H1 (cell line): Measurements from ENCODE around the genes MBLAC1 and NYAP1.

GRCh38 chr7:100080783-100081566, 548 bp downstream of the ZNF3 start:
- RRBS = 3% methylated on average over 7 of the region's 39 CpGs
CAGE:
- cytosol, long polyA plus RNA = no peak
- long polyA plus RNA = no peak
- nucleus, long polyA plus RNA = no peak

DNA sequence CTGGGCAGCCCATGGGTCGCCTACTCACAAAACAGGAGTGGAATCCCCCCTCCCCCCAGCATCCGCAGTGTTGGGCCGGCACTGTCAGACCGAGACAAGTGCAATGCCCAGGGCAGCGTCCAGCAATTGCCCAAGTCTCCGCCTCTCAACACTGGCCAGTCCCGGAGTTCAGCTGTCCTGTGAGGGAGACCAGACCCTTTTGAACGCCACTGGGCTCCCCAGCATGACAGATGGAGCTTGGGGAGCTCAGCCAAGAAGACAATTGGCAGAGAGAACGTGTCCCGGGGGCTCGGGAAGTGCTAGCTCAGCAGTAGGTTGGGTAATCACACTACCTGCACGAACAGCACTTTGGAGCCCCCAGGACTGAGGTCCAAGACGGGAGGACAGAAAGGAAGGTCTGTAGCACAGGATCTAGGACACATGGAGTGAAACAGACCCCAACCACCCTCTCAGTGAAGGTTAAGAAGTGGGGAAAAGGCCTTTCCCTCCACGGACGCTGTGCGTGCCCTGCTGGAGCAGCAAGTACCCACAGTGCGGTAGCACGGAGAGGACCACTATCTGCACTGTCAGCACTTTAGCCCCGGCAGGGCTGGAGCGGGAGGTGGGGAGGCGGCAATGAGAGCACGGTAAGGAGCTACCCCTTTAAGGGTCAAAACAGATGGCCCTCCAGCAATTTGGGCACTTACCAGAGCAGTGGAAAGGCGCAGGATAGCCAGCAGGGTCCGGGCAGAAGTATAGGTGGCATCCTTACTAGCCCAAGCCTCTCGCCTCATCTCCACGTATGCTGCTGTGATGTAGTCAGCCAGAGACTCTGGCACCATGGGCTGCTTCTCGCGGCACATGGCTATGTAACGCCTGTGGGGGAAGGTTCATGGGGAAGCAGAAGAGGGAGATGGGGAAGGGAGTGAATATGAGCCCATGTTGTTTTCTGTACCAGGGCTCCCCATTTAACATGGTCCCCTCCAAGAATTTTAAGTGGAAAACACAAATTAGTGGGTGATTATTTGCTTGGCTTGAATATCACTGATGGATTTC, 5.0 kb downstream of the COPS6 start:
- RRBS = 91% methylated on average over 4 of the region's 29 CpGs
CAGE:
- cytosol, long polyA plus RNA = no peak
- long polyA plus RNA = no peak
- nucleus, long polyA plus RNA = start-site peak on the minus strand centred at position 66 of the sequence, 38 bp wide, 138 reads

DNA sequence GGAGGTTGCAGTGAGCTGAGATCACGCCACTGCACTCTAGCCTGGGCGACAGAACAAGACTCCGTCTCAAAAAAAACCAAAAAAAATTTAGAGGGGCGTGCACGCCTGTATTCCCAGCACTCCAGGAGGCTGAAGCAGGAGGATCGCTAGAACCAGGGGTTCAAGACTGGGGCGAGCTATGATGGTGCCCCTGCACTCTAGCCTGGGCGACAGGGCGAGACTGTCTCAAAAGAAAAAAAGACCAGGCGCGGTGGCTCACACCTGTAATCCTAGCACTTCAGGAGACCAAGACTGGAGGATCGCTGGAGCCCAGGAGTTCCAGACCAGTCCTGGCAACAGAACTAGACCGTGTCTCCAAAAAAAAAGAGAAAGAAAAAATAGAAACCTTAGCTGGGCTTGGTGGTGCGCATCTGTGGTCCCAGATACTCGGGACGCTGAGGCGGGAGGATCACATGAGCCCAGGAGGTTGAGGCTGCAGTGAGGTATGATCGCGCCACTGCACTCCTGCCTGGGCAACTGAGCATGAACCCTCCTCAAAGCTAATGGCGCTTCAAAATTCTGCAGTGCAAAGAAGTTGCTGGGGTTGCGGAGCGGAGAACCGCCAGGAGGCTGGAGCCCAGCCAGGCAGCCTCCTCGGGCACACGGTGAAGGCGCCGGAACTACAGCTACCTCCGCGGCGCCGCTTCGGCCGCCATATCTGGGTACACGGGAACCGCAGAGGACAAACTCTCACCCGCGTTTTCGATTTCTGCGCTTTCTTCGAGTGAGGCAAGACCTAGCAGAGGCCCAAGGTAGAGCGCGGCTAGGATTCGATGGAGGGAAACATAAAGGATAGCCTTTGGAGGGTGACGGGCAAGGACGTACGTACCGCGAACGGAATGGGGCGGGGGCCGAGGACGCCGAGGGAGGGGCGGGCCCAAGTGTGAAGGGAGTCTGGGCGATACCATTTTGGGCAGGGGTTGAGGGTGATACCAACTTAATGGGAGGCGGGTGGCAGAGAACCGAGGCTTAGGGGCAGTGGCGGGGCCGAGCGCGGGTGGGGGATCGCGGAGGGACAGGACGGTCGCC, at the start of gene MBLAC1:
TSS of gene MBLAC1 (plus strand) at position 694 of the 1,068 bp plus-strand sequence.
- RRBS = no CpG with 5 or more reads among the region's 65 CpGs
CAGE:
- cytosol, long polyA plus RNA = no peak
- long polyA plus RNA = no peak
- nucleus, long polyA plus RNA = start-site peak on the minus strand centred at position 869 of the sequence, 111 bp wide, 24 reads

- RRBS = no CpG with 5 or more reads among the region's 29 CpGs
CAGE:
- cytosol, long polyA plus RNA = no peak
- long polyA plus RNA = no peak
- nucleus, long polyA plus RNA = no peak
Observed at GRCh38 chr7:100148340-100148817, 339 bp upstream of the LAMTOR4 start.

DNA sequence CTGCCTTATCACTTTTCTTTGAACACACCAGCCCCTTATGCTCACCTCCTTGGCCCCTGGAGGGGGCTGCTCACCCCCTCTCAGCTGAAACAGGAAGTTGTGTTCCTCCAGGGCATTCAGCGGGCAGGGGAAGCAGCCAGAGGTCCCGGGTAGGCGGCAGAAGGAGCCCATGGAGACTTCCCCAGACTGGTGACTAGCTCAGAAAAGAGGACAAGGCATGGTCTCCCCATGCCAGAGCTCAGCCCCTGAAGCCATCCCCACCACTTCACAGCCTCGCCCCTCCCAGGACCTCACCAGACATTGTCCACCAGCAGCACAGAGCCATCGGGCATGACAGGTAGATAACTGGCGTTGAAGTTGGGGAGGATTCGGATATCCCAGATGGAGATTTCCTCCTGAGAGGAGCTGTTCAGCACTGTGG, 1.7 kb downstream of the TRAPPC14 start:
- RRBS = no CpG with 5 or more reads among the region's 7 CpGs
CAGE:
- cytosol, long polyA plus RNA = no peak
- long polyA plus RNA = no peak
- nucleus, long polyA plus RNA = no peak

DNA sequence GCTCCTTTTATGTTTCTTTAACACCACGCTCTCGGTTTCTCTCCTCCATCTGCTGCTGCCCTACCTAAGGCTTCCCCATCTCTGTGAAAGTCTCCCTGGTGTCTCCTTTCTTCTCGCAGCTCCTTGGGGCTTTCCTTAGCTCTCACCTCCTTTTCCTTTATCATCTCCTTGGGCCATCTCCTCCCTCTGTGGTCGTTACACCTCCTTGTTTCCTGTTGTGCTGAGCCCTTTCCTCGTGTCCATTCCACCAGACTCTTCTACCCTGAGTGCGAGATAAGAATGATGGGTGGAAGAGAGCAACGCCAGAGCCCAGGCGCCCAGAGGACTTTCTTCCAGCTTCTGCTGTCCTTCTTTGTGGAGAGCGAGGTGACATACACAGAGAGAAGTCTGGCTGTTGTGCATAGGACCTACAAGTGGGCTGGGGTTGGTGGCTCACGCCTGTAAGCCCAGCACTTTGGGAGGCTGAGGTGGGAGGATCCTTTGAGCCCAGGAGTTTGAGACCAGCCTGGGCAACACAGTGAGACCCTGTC, 20.9 kb downstream of the STAG3 start:
- RRBS = no CpG with 5 or more reads among the region's 10 CpGs
CAGE:
- cytosol, long polyA plus RNA = no peak
- long polyA plus RNA = no peak
- nucleus, long polyA plus RNA = no peak

GRCh38 chr7:100200607-100201176, 19.1 kb upstream of the PVRIG start:
- RRBS = no CpG with 5 or more reads among the region's 12 CpGs
CAGE:
- cytosol, long polyA plus RNA = no peak
- long polyA plus RNA = no peak
- nucleus, long polyA plus RNA = no peak

DNA sequence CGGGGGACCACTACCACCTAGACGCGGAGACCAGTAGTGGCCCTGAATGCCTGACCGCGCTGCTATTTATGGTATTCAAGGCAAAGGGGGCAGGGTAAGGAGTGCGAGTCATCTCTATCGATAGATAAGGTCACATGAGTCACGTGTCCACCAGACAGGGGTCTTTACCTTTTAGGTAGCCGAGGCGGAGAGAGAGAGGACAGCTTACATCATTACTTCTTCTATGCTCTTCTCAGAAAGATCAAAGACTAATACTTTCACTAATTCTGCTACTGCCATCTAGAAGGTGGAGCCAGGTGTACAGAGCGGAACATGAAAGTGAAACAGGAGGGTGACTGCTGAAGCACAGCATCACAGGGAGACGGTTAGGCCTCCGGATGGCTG, 2.2 kb upstream of the PVRIG start:
- RRBS = no CpG with 5 or more reads among the region's 13 CpGs
CAGE:
- cytosol, long polyA plus RNA = no peak
- long polyA plus RNA = no peak
- nucleus, long polyA plus RNA = no peak

DNA sequence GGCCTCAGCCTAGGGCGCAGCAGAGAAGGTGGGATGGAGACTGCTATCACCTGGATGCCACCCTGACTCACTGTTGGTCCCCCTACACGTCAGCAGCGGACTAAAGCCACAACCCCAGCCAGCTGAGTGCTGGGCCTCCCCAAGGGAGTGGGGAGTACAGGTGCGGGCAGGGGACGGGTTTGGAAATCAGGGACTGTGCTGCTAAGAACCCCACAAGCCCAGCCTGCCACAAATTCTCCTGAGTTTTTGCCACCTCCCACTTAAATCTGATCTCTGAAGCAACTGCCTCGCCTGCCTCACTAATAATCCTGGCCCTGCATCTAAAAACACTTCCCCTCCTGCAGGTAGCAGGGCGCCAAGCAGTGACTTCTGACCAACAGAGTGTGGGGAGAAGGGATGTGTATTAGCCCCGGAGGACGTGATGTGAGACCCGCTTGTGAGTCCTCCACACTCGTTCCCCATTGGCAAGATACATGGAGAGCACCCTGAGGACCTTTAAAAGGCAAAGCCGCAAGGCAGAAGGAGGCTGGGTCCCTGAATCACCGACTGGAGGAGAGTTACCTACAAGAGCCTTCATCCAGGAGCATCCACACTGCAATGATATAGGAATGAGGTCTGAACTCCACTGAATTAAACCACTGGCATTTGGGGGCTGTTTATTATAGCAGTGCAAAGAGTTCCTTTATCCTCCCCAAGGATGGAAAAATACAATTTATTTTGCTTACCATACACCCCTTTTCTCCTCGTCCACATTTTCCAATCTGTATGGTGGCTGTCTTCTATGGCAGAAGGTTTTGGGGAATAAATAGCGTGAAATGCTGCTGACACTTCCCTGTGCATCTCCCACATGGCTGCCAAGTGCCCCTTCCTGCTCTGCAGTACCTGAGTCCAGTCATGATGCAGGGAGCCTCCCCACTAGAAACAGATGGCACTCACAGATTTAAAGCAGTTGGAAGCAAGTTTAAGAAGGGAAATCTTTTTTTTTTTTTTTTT, 6.0 kb upstream of the PILRA start:
- RRBS = no CpG with 5 or more reads among the region's 15 CpGs
CAGE:
- cytosol, long polyA plus RNA = no peak
- long polyA plus RNA = no peak
- nucleus, long polyA plus RNA = no peak

GRCh38 chr7:100367998-100368975, 5.0 kb upstream of the PILRA start:
- RRBS = no CpG with 5 or more reads among the region's 13 CpGs
CAGE:
- cytosol, long polyA plus RNA = no peak
- long polyA plus RNA = no peak
- nucleus, long polyA plus RNA = no peak

- RRBS = no CpG with 5 or more reads among the region's 6 CpGs
CAGE:
- cytosol, long polyA plus RNA = no peak
- long polyA plus RNA = no peak
- nucleus, long polyA plus RNA = no peak
Observed at GRCh38 chr7:100384554-100385230, 11.4 kb downstream of the PILRA start.

- RRBS = no CpG with 5 or more reads among the region's 10 CpGs
CAGE:
- cytosol, long polyA plus RNA = no peak
- long polyA plus RNA = no peak
- nucleus, long polyA plus RNA = no peak
Observed at GRCh38 chr7:100469337-100469945, 5.4 kb upstream of the SPACDR start.

DNA sequence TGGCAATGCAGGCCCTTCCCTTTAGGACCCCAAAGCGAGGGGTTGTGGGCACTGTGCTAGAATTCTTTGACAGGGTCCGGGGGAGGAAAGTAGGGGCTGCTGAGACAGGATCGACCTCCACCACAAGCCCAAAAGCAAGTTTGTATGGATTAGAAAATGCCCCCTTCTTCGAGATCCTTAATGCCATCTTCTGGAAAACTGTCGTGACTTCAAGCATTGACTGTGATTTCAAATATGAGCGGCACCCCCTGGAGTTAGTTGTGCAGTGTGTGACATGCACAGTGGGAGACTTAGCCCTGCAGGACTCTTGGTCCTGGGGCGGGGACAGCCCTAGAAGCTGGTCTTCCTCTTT, 6.6 kb upstream of the SPACDR start:
- RRBS = no CpG with 5 or more reads among the region's 7 CpGs
CAGE:
- cytosol, long polyA plus RNA = no peak
- long polyA plus RNA = no peak
- nucleus, long polyA plus RNA = no peak

GRCh38 chr7:100483251-100484336, at the start of gene NYAP1:
NYAP1 (plus strand) TSS chr7:100483927.
- RRBS = 3% methylated on average over 51 of the region's 102 CpGs
CAGE:
- cytosol, long polyA plus RNA = start-site peak on the plus strand at chr7:100483889-100484009, 14 reads
- long polyA plus RNA = no peak
- nucleus, long polyA plus RNA = start-site peak on the plus strand at chr7:100483864-100484000, 15 reads

DNA sequence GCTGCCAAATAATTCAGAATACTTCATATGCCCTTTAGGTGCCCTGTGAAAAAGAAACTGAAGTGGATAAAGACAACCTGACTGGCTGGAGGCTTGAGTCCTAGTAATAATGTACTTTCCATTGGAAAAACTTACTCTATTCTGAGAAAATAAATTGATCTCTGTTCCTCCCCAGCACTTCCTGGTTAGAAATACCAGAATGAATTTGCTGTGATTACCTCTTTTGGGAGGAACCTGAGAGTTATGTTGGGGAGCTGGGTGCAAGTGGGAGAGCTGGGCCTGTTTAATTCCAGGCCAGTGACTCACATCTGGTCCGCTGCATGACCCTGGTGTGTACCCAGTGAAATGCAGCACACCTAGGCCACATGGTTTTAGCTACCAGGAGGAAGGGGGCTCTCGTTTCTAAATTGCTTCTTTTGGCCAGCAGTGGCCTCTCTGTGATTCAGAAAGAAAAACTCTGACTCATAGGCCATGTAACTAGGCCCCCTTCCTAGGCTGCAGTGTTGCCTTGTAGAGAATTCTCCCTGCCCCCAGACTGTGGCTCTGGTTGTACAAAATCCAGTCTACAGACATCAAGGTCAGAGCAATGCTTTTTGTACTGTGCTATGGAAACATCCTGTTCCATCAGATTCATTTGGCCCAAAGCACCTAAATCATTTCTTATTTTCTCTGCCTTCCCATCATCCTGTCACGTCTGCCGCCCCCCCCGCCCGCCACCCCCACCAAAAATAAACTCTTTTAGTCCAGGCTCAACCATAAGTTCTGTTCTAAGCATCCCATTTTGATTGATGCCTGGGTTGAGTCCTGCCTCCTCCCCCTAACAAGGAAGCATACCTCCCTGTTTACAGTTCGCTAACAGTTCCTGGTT, 6.7 kb downstream of the AGFG2 start:
- RRBS = no CpG with 5 or more reads among the region's 7 CpGs
CAGE:
- cytosol, long polyA plus RNA = no peak
- long polyA plus RNA = no peak
- nucleus, long polyA plus RNA = no peak

DNA sequence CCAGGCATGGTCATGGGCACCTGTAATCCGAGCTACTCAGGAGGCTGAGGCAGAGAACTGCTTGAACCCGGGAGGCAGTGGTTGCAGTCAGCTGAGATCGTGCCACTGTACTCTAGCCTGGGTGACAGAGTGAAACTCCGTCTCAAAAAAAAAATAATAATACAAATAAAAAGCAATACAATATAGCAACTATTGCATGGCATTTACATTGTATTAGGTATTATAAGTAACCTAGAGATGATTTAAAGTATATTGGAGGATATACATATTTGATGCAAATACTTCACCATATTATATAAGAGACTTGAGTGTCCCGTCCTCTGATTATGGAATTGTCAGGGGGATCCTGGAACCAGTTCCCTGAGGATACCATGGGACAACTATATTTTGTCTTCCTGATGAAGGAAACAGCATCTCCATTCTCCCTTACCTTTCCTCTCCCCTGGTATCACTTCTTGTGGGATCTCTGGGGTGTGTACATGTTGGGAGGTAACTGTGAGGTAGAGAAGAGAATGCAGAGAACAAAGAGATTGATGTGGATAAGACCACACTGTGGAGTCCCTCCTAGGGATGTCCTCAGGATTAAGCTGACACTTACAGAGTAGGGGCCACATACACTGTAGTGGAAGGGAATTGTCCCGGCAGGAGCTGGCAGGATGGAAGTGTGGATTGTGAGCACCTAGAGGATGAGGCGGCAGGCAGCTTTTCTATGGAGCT, 13.3 kb downstream of the AGFG2 start:
- RRBS = no CpG with 5 or more reads among the region's 7 CpGs
CAGE:
- cytosol, long polyA plus RNA = no peak
- long polyA plus RNA = no peak
- nucleus, long polyA plus RNA = no peak

- RRBS = no CpG with 5 or more reads among the region's 7 CpGs
CAGE:
- cytosol, long polyA plus RNA = no peak
- long polyA plus RNA = no peak
- nucleus, long polyA plus RNA = no peak
Observed at GRCh38 chr7:100555541-100556114, 16.6 kb downstream of the AGFG2 start.

- RRBS = no CpG with 5 or more reads among the region's 7 CpGs
CAGE:
- cytosol, long polyA plus RNA = no peak
- long polyA plus RNA = no peak
- nucleus, long polyA plus RNA = no peak
Observed at GRCh38 chr7:100556380-100557070, 17.2 kb downstream of the SAP25 start.

- RRBS = no CpG with 5 or more reads among the region's 7 CpGs
CAGE:
- cytosol, long polyA plus RNA = no peak
- long polyA plus RNA = no peak
- nucleus, long polyA plus RNA = no peak
Observed at GRCh38 chr7:100564899-100565495, 8.7 kb downstream of the SAP25 start.

- RRBS = no CpG with 5 or more reads among the region's 32 CpGs
CAGE:
- cytosol, long polyA plus RNA = no peak
- long polyA plus RNA = no peak
- nucleus, long polyA plus RNA = no peak
Observed at GRCh38 chr7:100568768-100569800, 4.6 kb downstream of the SAP25 start.